ReNcell CX (cell line): ENCODE results near the genes ZNF275, DUSP9 and AVPR2.

- PRO-cap: no peak
Observed at GRCh38 chrX:152831637-152832005, 758 bp downstream of the NSDHL start.

DNA sequence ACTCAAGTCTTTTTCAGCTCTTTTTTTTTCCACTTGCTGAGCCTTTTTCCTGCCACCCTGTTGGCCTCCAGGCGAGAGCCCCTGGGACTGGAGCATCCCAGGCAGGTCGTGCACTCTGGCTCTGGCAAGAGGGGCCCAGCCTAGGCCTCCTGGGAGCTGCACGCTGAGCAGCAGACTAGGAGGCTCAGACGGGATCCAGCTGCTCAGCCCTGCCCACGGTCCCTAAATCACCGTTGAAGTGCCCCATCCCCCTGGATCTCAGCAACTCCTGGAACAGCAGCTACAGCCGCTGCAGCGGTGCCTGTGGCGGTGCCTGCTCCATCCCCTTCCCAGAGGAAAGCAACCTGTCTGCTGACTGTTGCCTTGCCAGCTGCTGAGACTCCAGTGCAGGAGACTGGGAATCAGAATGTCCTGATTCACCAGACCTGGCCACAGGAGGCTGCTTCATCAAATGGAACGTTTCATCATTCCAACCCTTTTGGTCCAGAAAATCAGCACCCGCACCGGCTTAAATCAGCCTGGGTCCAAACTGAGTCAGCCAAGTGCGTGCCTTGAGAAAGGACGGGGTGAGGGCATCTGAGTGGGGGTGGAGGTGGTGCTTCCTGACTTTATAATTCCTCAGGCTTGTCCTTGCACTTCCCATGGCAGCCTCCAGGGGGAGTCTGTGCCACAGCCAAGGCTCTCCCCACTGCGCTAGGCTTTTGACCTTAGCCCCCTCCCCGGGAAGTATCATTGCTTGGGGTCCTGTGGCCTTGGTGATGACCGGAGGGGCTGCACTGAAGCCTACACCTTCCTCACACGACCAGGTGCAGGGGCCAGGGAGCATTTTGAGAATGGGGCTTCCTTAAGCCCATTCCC, 6.4 kb downstream of the ZNF185 start:
- PRO-cap: no peak

DNA sequence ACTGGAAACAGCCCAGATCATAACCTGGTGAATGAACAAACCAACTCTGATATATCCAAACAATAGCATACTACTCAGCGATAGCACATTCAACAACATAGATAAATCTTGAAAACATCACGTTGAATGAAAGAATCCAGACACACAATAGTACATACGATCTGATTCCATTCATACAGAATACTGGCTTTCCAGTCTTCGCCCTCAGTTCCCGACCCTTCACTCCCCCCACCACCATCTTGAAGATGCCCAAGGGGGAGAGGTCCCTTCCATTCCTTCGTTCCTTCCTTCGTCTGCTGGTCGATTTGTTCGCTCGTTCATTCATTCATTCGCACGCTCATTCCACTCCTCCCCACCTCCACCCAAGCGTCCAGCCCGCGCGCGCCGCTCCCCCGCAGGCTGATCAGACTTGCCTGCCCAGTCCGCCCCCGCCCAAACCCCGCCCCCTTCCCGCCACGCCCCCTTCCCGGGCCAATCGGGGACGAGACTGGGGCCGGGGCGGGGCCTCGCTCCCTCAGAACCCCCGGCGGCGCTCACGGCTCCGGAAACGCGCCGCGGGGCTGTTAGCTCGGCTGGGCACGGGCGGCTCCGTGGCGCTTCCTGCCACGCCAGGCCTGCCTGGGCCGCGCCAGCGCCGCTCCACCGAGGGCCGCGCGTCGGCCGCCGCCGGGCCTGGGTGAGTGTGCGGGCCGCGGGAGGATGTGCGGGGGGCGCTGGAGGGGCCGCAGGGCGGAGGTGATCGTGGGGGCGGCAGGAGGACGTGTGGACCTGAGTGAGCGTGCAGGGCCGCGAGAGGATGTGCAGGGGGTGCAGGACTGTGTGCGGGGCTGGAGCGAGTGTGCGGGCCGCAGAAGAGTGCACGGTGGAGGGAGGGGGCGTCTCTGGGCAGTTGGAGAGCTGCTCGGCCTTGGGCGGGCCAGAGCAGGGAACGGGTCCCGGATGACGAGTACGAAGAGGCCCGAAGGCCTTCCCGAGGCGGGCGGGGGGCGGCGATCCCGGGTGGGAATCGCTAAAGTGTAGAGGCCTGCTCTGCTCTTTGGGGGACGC, at the start of gene ZNF275:
Gene ZNF275, plus strand, starts transcription at position 544 of the 1,047 bp plus-strand sequence.
- PRO-cap: bidirectional peak, plus-strand start at position 552 of the sequence, minus-strand start at position 390 of the sequence

DNA sequence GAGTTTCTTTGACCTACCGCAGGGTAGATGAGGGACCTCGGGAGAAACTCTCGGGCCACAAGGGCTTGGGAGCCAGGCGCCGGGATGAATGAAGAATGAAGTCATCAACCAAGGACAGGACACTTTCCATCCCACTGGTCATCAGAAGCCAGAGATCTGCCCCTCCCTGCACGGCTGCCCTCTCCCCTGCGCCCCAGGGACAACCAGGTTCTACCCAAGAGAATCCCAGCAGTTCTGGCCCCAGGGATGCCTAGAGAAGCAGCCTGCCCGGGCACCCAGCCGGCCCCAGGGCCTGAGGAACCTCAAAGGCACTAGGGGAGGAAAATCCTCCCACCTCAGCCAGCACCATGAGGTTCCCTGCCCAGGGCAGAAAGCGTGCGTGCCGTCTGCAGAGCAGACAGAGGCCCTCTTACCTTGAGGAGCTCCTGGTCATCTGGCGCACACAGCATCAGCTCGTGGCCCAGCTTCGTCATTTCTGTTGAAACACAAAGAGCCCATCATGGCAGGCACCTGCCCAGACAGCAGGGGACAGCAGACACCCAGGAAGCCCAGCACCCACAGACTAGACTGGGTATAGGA, 8.1 kb downstream of the HAUS7 start:
- PRO-cap: no peak

DNA sequence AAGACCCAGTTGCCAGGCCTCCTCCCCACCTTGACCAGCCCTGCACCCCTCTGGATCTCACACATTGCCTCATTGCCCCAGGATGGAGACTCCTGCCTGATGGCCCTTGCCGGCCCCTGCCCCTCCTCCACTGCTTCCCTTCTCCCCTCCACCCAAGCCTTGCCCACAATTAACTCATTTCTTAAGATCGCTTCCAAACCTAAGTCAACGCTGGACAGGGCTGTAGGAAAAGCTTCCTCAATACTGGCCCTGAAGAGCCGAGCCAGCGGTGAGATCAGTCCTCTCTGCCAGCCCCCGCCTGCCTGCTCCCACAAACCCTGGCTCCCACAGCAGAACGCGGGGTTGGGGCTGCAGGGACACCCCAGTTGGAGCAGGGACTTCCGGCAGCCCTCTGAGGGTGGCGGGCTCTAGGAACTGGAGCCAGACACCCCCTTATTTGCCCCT, 7.5 kb upstream of the HAUS7 start:
- PRO-cap: no peak

GRCh38 chrX:153537398-153538342, 20.2 kb downstream of the ATP2B3 start:
- PRO-cap: no peak

DNA sequence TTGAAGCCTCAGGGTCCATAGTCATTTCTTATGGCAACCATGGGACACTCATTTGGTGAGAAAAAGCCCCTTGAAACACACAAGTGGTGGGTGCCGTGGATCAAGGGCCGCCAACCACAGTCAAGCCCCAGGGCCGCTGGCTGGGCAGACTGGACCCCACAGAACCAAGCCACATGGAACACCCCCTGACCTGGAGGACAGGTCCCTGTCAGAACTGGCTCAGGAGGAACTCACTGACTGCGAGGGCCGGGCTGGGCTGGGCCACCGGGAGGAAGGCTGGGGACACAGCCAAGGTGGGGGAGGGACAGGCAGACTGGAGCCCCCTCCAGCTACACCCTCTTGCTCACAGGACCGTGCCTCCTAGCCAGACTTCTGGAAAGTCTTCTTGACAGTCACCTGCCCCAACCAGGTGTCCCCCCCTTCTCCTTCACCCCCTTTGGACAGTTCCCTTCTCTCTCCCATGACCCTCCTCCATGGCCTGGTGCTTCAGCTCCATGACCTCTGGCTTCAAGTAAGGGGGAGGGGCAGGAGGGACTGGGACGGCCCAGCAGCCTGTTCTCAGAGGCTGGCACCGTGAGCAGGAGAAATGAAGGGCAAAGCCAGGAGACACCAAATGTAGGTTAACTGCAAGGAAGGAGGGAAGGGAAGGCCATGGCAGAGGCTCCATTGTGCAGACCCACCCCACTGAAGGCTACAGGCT, 22.7 kb upstream of the DUSP9 start:
- PRO-cap: no peak

DNA sequence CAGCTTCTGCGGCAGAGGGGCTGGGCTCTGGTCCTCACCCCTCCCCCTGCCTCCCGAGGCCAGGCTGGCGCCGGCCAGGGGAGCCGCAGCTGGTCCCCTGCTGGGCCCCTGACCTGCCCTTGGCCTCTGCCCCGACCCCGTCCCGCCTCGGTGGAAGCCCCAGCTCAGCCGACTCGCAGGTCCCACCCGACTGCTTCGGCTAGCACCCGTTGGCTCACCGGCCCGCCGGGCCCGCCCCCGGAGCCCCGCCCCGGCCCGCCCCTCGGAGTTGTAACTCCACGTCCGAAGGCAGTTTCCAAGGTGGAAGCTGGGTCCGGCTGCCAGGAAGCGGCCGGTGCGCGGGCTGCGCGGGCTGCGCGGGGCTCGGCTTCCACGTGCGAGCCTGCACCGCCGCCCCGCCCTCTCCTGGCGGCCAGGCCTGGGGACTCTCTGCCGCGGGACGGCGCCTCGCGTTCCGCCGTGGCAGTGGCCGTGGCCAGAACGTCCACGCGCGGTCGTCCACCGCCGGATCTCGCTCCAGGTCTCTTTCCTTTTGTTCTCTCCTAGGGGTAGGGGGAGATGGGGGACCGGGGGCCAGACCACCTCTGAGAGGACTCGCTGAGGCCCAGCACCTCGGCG, at the start of gene DUSP9:
Gene DUSP9, plus strand, starts transcription at position 298 of the 618 bp plus-strand sequence.
- PRO-cap: unidirectional peak, plus-strand start at position 297 of the sequence; unidirectional peak, plus-strand start at position 304 of the sequence

DNA sequence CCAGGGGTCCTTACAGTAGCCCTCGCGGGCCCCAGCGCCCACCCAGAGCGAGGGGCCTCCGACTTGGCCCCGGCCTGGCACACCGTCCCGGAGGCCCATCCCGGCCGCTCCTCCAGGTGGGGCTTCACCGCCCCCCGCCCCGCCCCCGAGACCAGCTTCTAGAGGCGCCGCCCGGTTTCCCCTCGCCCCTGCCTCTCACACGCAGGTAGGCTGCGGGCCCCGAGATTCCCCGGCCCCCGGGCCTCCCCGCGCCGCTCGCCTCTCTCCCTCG, 250 bp downstream of the BCAP31 start:
- PRO-cap: unidirectional peak, minus-strand start at position 93 of the sequence

- PRO-cap: no peak
Observed at GRCh38 chrX:153742618-153743310, 18.1 kb downstream of the ABCD1 start.

- PRO-cap: no peak
Observed at GRCh38 chrX:153743311-153744118, 18.9 kb downstream of the ABCD1 start.

DNA sequence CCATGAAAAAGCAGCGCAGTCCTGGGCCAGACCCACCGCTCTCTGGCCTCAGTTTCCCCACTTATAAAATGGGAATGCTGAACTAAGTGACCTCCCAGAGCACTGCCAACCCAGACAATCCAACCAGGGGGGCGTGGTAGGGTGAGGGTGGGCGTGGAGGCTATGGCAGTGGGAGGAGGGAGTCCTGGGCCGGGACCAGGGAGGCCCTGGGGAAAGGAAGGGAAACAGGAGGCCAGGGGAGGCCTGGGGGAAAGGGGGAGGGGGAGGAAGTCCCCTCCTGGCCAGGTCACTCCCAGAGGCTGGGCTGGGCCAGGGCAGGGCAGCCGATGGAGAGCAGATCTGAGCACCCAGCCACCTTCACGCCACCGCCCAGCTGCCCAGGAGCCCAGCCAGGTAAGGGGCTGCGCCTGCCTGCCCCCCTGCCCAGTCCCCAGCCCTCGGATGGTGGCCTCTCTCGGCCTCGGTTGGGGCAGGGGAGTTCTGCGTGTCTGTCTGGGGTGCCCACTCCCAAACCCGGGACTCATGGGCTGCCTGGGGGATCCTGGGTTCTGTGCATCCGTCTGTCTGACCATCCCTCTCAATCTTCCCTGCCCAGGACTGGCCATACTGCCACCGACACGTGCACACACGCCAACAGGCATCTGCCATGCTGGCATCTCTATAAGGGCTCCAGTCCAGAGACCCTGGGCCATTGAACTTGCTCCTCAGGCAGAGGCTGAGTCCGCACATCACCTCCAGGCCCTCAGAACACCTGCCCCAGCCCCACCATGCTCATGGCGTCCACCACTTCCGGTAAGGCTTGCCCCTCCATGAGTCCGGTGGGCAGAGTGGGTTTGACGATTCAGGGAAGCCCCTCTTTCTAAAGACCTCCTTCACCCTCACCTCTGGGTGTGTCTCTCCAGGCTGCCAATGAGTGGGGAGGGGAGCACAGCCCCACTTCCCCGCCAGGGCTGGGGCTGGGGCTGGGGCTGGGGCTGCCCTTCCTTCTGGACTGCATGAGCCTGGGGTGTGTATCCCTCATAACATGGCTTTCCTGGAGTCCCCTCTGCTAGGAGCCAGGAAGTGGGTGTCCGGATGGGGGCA, at the start of gene AVPR2:
Gene AVPR2, plus strand, starts transcription at position 295 of the 1,083 bp plus-strand sequence.
- PRO-cap: no peak

DNA sequence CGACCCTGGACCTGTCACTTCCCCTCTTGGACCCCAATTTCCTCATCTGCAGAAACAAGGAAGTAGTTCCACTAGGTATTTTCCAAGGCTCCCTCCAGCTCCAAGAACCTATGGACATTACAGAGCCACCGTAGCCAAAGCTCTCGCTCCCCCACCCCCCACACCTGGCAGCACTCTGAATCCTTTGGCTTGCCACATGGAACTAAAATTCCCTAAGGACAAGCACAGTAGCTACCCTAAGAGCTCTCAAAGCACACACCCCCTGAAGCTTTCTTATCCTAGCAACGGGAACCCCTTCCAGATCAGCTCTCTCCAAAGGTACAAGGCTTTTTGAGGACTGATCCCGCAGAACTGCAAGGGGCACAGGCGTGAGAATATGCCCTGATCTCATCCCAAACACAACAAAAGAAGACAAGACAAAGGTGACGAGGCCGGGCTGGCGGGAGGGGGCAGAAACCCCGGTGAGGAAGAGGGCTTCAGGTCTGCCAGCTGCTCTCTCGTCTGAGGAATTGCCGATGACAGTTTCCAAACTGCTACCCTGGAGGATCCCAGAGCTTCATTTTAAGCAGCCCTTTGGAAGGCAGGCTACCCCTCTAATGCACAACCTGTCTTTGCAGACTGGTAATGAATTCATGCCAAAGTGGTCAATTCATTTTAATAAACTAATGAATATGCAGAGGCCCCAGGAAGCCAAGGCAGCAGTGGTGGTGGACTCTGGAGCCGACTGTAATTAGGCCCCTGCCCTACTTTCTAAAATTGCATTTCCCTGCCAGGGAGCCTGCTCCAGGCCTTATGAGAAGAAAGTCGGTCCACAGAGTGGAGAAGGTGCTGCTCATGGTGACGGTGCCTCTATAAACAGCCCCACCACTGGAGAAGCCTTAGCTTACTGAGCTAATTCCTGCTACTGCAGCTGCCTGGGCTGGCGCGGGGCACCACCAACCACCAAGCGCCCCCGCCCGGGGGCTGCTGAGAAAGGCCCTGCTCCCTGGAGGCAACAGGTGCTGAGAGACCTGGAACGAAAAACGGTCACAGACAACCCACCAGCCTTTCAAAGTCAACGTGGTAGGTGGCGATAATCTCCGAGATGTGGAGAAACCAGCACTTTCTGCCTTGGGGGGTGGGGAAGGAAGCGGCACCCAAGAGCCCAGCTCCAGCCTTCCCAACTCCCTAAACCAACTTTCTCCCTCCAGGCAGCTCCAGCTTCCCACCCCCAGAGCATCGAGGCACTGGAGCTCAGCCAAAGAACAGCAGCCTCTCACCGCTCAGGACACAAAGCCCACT, 3.2 kb downstream of the HCFC1 start:
- PRO-cap: no peak

- PRO-cap: no peak
Observed at GRCh38 chrX:154004150-154004920, 15.4 kb downstream of the IRAK1 start.

GRCh38 chrX:154016414-154017010, 3.2 kb downstream of the IRAK1 start:
- PRO-cap: no peak

GRCh38 chrX:154121879-154122336, 22.1 kb upstream of the OPN1LW start:
- PRO-cap: no peak

GRCh38 chrX:154341741-154342245, 32.6 kb downstream of the FLNA start:
- PRO-cap: no peak

DNA sequence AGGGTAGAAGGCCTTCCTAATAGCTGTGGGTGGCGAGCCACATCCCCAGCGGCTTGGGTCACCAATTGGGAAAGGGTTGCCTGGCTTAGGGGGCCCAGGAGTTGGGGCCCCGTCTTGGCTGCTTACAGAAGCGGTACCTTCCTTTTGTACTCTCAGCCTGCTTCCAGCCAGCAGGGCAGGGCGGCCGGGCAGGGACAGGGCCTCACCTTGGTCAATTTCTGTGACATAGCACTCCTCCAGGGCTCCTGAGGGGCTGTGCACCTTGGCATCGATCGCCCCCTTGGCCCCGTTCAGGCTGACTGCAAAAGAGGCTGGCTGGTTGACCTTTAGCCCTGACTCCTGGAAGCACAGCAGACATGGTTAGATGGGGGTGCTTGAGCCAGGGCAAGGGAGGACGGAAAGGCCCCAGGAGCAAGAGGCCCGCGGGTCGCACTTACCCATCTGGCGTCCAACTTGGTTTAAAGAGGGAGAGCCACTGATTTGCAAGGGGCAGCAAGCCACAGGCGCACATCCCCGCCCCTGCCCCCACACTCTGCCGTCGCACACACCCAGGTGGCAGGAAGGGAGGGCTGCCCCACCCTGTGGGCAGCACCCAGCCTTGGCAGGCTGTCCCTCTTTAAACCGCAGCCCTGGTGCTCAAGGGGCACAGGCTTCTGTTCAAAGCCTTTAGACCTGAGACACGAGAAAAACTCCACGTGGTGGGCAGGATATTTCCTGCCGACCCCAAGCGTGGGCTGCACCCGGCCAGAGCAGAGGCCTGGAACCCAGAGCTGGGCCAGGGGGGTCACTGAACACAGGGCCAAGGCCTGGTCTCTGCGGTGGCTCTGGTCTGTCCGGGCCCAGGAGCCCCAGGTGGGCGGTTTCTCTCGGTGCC, 23.5 kb downstream of the FLNA start:
- PRO-cap: no peak

DNA sequence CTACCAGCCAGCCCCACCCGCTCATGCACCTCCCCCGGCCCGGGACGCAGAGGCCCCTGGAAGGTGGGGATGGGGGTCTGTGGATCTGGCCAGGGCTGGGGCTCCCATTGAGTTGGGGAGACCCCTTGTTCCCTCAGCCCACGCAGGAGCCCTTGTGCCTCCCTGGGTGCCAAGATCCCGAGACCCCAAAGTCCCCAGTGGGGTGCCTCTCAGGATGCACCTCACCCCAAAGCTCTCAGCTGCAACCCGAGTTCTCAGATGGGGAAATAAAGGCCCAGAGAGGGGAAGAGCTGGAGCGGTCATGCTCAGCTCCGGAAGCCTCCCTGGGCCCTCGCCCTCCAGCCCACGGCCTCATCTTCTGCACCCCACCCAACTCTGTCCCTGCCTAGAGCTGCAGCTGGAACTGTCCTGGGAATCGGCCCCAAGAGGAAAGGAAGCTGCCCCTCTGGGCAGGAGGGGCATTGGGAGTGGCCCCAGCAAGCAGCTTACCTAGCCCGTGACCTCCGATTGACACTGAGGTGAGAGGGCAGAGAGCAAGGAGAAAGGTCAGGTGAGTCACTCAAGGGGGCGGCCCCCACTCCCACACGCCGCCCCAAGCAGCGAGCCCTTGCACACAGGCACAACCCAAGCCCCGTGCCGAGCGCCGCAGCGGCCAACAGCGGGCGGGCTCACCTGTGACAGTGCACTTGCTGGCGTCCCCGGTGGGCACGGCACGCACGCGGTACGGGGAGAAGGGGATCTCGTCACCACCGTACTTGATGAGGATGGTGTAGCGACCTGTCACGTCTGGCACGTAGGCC, 17.5 kb downstream of the FLNA start:
- PRO-cap: no peak

DNA sequence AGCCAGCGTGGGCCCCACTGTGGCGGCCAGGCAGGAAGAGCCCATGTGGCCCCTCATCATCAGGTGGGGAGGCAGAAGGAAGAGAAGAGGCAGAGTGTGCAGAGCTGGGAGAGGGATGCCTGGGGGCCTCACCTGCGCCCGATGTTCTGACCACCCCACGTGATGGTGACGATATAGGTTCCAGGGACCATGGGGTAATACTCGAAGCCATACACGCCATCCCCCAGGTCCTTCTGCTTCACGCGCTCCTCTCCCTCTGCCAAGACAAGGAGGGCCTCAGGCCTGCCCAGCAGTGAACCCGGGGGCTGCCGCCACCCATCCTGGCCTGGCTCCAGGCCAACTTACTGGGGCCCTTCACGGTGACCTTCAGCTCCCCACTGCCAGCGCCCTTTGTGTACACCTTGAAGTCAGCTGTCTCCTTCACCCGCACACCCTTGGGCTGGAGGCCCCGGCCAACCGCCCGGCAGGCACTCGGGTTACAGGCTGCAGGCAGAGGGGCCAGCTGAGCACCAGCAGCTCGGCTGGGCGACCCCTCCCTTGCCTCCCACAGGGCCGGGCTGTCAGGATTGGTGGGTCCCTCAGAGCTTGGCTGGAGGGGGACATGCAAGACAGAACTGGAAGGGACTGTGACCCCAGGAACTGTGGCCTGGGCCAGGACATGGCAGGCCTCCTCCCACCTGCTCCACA, 9.3 kb downstream of the FLNA start:
- PRO-cap: no peak